Non-pigmented ciliary epithelial cell (primary cell): ENCODE measurements around a stretch of chr12.

DNA sequence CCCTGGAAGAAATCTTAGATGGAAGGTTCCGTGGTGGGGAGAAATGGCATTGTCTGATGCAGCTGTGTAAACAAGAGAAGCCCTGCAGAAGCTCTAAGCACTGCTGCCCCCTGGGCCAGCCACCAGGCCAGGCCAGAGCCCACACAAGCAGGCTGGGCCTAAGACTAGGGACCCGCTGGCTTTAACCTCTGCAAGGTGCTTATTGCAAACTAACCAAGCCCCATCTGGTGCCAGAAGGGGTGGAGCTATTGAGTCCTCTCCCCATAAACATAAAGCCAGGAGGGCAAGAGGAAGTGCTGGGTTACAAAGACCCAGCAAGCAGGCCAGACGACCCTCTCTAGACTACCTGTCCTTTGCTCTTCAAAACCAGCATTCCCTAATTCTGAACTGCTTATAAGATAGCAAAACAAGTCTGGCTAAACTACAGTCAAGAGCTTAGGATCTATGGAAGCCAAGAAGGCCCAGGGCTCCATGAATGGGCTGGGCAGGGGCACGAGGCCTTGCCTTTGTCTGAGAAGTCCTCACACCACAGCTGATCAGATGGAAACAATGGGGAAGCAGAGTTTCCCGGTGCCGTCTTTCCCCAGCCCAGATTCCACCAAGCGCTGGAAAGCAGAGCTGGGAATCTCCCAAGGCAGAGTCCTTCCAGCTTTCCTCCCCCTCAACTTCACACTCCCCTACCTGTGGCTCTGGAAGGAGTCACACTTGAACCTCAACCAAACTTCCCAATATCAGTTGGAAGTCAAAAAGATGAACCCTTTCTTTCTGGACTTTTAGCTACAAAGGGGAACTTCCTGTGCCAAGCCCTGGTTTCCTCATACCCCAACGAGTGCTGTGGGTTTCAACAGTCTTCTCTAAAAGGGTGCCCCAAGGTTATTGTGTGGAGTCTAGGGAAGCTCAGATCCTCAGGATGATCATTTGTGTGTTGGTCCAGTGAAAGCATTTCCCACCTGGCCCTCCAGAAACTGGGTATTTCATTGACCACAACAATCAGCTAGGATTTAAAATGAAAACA is 29.0 kb downstream of the P2RX4 start:
- RRBS = no CpG with 5 or more reads among the region's 8 CpGs

DNA sequence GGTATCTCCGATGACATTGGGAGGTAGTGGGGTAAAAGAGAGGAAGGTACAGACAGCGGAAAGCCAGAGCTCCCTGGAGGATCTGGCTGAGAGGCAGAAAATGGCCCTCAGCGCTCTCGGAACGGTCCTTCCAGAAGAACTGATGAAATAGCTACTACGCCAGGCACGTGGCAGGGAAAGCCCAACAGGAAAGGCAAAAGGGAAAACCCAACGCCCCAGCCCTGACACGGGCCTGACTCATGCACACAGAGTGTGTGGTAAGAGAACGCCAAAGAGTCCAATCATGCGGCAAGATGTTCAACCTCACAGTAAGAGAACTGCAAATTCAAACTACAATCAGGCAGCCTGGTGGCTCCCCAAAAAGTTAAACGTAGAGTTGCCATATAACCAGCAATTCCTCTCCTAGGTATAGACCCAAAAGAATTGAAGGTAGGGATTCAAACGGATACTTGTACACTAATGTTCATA is 19.5 kb downstream of the CAMKK2 start:
- RRBS = no CpG with 5 or more reads among the region's 13 CpGs

- RRBS = no CpG with 5 or more reads among the region's 10 CpGs
These were observed 8.1 kb downstream of the CAMKK2 start for GRCh38 chr12:121288176-121289021.

- RRBS = no CpG with 5 or more reads among the region's 4 CpGs
These were observed 51.9 kb downstream of the RNF34 start for GRCh38 chr12:121451837-121452240.

DNA sequence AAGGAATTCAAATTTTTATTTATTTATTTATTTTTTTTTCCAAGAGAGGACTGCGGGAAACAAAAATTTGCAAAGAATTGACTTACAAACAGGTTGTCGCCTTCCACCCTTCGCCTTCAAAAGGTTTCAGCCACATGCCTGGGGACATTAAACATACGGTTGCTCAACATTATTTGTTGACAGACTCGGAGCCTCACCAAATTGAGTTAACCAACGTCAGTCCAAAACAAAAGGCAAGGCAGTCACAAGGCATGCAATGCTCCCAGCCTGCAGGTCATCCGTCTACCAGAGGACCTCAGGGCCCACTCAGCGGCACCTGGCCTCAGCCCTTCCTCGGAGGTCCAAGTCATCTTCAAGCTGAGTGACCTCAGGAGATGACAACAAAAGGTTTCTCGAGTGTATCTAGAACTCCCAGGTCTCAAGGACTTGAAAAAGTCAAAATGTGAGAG is 64.4 kb downstream of the KDM2B start:
- RRBS = no CpG with 5 or more reads among the region's 10 CpGs

- RRBS = no CpG with 5 or more reads among the region's 16 CpGs
These were observed 4.7 kb downstream of the KDM2B start for GRCh38 chr12:121575897-121576711.

DNA sequence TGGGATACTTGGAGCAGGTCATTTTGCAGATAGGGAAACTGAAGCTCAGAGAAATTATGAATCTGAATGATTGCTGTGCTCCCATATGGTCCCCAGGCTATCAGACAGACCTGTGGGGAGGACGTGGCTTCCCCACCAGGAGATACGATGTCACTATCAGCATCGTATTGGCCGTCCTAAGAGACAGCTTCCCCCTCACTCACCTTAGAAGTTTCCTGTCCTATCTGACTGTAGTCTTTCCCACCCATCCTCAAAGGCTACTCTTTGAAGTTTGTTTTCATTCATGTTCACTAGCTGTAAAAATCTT is 813 bp upstream of the KDM2B start:
- RRBS = no CpG with 5 or more reads among the region's 4 CpGs

DNA sequence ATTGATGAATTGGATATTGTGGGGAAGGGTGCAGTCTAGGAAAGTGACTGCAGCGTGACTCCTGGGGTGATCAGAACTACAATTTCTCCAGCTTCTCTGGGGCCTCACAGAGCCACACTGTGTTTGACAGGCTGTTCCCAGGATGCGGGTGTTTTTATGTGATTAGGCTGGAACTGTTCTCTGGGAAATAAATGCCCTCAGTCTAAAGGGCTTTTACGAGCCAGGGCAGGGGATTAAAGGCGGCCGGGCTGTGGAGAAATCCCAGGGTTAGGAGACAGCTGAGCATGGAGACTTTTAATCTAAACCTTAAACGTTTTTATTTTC is 29.3 kb upstream of the KDM2B start:
- RRBS = no CpG with 5 or more reads among the region's 6 CpGs

DNA sequence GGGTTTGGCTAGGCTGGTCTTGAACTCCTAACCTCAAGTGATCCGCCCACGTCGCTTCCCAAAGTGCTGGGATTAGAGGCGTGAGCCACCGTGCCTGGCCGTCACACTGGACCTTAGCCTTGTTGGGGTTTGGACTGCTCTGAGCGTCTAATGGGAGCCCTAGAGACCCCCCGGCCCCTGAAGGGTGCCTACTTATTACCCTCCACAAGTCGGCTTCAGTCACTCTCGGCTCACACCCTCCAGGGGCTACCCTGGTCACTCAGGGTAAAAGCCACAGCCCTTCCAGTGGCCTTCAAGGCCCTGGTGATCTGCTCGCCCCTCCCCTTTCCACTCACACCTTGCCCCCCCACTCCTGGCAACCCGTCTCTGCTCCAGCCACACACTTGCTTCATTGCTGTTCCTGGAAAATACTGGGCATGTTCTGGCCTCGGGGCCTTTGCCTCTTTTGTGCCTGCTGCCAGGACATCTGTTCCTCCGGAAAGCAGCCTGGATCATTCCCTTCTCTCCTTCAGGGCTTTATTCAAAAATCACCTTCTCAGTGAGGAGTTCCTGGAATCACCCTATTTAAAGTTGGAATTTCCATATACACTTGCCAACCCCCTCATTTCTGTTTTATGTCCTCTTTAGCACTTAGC is 3.6 kb upstream of the MORN3 start:
- RRBS = no CpG with 5 or more reads among the region's 14 CpGs

GRCh38 chr12:121776543-121776842 is 17.0 kb downstream of the RHOF start:
- RRBS = no CpG with 5 or more reads among the region's 6 CpGs

- RRBS = no CpG with 5 or more reads among the region's 10 CpGs
These were observed 9.6 kb downstream of the RHOF start for GRCh38 chr12:121783822-121784342.

GRCh38 chr12:121785000-121785440 is 8.5 kb downstream of the RHOF start:
- RRBS = no CpG with 5 or more reads among the region's 11 CpGs

GRCh38 chr12:121789716-121790887 is 3.4 kb downstream of the RHOF start:
- RRBS = 18% methylated on average over 4 of the region's 31 CpGs

- RRBS = no CpG with 5 or more reads among the region's 13 CpGs
These were observed 2.5 kb upstream of the RHOF start for GRCh38 chr12:121795825-121796450.

DNA sequence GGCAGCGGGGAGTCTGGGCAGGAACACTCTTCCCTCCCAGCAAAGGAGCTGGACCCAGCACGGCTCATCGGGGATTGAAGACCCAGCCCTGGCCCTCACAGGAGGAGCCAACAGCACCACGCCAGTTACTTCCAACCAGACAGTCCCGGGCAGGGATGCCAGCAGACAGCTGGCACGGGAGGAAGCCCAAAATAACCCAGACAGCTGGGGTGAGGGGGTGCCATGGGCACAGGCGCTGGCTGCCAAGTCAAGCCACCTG is 4.3 kb upstream of the RHOF start:
- RRBS = no CpG with 5 or more reads among the region's 7 CpGs

DNA sequence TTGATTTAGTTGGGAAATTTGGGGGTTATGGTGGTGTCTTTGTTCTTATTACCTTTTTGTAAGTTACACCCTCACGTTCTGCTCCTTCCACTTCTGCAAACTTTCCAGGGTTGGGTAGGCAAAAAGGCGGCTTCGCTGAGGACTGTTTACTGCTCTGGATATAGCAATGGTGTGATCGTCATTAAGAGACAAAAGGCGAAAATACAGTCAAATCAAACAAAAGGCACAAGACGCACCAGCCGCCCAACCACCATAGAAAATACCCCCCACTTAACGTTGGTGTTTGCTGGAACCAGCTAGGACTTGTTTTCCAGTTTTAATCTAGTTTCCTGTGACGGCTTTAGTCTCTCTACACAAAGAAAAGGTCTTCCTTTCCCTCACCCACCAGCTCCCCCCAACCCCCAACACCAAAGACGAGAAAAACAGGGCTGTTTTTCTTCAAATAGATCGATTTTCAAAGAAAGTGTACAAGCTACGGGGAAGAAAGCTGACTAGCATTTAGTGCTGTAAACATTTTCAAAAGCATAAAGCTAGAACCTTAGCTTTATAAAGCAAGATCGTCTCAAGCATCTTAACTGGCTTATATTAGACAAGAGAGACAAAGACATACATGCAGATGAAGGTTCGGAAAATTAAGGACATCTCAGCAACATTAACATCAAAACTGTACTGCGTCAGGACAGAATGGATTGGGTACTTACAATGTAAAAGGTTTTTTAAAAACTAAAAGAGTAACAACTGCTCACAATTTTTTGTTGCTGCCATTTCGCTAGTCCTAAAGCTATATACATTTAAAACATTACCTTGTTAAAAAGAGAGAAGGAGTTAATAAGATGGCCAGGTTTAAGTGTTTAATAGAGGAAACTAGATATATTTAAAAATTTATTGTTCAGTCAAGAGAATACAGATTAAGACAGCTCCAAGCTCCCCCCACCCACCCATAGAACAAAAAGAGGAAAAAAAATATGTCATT is 1.9 kb upstream of the SETD1B start:
- RRBS = no CpG with 5 or more reads among the region's 16 CpGs

DNA sequence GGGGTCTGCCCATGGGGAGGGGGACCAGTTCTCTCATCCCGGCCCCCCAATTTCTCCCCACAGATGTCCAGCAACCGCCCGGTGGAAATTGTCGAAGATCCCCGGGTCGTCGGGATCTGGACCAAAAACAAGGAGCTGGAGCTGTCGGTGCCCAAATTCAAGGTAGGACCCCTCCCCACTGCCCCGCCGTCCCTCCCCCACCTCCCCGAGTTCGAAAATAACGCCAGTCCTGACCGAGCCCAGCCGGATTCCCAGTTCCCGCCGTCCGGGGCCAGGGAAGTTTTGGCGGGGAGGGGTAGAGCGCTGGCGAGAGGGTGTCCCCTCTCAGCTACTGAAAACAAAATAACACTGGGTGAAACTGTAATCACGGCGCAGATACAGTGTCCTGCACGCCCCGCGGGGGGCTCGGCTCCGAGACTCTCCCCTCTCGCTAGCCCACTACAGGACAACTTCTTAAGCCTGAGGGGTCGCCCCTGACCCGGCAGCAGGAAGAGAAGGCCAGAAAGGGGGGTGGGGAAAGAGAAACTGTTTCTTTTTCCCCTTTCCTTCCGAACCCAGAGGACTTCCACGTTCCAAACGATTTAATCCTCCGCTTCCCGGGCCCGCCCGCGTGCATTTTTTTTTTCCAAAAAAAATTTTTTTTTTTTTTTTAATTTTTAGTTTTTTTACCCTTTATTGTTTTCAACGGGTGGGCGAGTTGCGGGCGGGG is 1.4 kb downstream of the SETD1B start:
- RRBS = 2% methylated on average over 3 of the region's 43 CpGs

DNA sequence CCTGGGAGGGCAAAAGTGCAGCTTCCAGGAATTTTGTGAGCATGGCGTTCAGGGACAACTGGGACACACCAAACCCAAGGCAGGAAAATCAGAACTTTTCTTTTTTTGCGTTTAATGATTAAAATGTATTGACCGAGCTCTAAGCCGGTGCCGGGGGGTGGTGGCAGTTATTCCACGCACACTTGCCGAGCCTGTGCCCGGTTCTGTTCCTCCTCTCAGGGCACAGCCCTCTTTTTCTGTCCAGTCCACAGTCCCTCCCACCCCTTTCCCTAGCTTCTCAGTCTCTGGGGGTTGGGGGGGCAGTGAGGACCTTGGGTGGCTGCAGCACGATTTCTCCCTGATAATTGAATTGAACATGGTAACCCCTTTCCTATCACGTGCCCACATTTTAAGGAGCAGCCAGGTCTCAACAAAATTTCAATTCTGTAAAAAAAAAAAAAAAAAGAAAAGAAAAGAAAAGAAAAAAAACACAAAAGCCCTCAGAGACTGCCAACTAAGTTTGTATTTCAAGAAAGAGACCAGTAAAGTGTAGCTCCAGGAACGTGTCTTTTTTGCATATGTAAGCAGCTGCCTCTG is 3.3 kb downstream of the SETD1B start:
- RRBS = 51% methylated on average over 4 of the region's 11 CpGs

GRCh38 chr12:121814495-121815040 is 10.8 kb downstream of the SETD1B start:
- RRBS = 84% methylated on average over 11 of the region's 28 CpGs

DNA sequence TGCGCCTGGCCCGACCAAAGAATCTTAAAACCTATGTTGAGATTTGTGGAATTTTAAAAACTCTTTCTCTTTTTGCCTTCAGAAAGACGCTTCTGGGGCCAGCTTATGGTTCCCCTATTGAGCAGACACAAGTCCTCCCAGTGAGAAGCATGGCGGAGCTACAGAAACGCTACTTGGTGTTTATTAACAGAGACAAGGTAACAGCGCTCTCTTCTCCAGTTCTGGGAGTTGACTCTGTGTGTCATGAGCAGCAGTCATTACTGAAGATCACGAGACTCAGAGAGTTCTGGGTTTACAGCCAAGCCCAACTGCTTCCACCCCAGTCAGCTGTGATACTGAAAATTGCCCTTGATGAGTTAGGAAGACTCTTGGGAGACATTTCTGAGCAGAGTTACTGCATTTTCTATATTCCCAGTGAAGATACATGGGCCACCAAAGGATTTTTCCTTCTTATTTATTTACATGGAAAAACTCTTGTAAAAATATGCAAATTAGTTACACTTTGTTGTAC is 48.5 kb downstream of the CFAP251 start:
- RRBS = no CpG with 5 or more reads among the region's 7 CpGs